Helper T cell (primary cell): ENCODE measurements around the genes BRF1 and CRIP2.

GRCh38 chr14:104864700-104865016 lies 410 bp upstream of the CEP170B start:
- PRO-cap, 2 experiments = no peak in any of the 2 experiments

DNA sequence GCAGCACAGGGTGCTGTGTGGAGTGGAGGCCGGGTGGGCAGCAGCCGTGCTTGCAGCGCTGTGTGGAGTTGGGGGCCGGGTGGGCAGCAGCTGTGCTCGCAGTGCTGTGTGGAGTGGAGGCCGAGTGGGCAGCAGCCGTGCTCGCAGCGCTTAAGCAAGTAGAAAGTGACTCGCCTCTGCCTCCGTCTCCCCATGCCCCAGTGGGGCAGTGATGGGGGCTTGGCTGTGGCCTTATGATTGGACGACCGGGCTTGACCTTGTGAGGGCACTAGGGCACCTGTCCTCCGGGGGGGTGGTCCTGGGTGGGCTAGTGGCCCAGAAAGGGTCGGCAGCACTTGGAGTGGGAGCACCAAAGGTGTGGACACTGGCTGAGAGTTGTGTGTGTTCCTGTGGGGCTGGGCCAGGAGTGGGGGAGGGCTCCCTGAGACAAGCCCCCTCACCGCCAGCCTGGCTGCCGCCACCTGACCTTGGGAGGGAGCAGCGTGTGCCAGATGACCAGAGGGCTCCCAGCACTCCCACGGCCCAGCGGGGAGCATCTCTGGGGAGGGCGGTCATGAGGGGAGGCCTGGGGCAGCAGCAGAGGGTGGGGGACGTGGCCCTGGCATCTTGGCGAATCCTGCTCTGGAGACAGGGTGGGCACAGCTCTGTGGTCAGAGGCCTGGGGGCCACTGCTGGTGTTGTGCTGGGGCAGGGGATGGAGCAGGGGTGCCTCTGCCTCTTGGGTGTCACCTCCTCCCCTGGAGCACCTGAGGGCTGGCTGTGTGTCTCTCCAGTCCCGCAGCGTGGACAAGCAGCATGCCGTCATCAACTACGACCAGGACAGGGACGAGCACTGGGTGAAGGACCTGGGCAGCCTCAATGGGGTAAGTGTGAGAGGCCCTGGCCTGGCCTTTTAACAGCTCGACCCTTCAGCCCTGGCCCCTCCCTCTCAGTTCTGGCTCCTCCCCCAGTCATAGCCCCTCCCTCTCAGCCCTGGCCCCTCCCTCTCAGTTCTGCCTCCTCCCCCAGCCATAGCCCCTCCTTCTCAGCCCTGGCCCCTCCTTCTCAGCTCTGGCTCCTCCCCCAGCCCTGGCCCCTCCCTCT lies 10.8 kb downstream of the CEP170B start:
- PRO-cap, 2 experiments = no peak in any of the 2 experiments

DNA sequence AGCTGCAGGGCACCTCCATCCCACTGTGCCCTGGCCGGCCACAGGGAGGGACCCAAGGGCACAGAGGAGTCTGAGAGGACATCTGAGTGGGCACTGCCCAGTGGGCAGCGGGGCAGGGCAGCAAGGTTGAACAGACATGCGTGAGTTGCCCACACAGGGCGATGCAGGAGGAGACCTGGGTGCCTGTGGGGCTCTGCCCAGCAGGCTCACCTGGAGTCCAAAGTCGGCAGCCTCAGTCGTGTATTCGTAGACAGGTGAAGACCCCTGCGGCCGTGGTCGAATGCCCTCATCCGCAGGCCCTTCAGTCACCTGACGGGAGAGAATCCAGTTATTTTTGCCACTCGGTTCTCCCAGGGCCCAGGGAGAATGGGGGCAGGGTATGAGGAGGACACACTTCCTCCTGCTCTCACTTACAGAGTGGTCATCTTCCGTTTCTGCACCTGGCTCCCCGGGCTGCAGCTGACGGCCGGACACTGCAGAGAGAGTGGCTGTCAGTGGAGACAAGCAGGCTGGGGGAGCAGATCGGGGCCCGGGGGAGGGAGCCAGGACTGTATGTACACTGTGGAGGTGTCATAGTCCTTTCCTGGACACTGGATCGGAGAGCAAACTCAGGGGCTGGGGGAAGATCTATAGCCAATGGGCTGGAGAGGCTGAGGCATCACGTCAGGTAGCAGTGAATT lies 20.8 kb downstream of the AHNAK2 start:
- PRO-cap, 2 experiments = no peak in any of the 2 experiments

GRCh38 chr14:104970202-104970879 lies 7.8 kb downstream of the AHNAK2 start:
- PRO-cap, 2 experiments = no peak in any of the 2 experiments

GRCh38 chr14:104985918-104986933 lies 638 bp downstream of the CLBA1 start:
- PRO-cap, 2 experiments = no peak in any of the 2 experiments

DNA sequence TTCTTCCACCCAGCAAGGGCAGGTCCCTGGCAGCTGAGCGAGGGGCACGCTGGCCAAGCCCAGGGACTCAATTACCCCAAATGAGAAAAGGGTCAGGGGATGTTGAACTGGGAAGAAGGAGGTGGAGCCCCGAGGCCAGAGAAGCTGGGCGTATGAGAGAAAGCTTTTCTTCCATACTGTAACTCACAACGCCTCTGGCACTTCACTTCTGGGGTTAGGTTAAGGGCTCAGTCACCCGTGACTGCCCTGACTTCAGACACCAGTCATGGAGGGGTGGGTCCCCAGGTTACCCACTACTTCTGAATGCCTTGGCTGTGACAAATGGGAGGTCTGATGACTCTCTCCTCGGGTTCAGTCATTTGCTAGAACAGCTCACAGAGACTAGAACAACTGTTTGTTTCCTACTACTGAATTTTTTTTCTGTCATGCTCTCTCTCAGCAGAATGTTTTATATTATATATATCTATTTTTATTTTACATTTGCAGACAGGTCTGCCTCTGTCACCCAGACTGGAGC lies 5.6 kb upstream of the GPR132 start:
- PRO-cap, 2 experiments = no peak in any of the 2 experiments

- PRO-cap, 2 experiments = no peak in any of the 2 experiments
Measured at GRCh38 chr14:105124303-105125035, 44.1 kb downstream of the JAG2 start.

DNA sequence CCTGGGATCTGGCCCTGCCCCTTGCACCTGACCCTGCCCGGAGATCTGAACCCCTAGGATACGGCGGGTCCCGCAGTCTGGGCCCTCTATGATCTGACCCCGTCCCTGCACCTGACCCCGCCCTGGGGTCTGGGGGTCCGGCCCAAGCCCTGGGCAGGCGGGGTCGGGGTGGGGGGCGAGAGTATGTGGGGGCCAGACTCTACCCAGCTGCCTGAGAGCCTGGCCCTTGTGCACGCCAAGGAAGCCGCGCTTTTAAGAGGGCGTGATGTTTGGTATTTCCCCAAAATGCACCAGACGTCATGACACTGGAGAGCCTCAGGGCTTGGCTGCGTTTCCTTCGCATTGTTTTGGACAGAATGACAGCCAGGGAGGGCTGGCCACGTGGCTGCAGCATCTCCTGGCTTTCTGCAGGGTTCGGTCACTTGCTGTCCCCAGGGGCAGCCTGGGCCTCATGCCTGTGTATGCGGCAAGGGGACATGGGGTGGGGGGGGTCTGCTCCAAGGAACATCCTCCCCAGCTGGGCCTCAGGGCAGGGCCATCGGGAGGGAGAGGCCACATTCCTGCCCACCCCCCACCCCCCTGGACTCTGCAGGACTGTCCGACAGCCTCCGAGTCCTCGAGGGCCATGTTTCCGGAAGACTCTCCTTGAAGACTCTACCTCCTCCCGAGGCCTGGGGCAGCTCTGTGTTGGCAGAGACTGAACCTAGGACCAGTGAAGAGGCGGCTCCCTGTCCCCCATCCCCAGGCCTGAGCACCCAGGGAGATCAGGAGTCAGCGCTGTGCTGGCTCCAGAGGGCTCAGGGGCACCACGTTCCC lies 16.2 kb upstream of the NUDT14 start:
- PRO-cap, 2 experiments = no peak in any of the 2 experiments

DNA sequence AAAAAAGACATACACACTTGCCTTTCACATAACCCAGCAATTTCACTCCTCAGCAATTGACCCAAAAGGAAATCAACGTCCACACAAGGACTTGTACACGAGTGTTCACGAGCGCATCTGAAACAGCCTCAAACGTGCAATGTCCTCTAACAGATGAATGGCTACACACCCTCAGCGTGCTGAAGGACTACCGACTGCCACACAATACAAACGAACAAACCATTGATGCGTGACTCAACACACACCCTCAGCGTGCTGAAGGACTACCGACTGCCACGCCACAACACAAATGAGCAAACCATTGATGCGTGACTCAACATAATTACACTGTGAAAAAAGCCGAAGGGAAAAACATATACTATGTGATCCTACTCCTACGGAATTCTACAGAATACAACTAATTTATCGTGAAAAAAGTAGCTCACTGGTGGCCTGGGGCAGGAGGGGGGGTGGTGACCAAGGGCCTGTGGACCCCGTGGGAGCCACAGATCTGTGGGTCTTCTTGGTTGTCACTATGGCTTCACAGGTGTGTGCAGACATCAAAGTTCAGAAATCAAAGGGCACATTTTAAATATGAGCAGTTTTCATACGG lies 25.0 kb upstream of the BTBD6 start:
- PRO-cap, 2 experiments = no peak in any of the 2 experiments

DNA sequence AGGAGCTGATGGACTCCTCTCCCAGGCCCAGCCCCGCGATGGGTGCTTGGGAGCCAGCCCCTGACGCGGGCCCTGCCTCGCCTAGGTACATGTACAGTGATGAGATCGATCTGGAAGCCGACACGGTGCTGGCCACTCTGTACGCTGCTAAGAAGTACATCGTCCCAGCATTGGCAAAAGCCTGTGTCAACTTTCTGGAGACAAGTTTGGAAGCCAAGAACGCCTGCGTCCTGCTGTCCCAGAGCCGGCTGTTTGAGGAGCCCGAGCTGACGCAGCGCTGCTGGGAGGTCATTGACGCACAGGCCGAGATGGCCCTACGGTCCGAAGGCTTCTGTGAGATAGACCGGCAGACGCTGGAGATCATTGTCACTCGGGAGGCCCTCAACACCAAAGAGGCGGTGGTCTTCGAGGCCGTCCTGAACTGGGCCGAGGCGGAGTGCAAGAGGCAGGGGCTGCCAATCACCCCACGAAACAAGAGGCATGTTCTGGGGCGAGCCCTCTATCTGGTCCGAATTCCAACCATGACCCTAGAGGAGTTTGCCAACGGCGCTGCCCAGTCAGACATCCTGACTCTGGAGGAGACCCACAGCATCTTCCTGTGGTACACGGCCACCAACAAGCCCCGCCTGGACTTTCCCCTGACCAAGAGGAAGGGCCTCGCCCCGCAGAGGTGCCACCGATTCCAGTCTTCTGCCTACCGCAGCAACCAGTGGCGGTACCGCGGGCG lies 1.4 kb downstream of the BTBD6 start:
- PRO-cap, 2 experiments = no peak in any of the 2 experiments

- PRO-cap, 2 experiments = peak in 2 of 2 experiments; most common plus-strand start chr14:105301111 (in 2); most common minus-strand start chr14:105300998 (in 2)
Measured at GRCh38 chr14:105300462-105301447, at the start of gene BRF1. BRF1 (minus strand) TSS chr14:105301001.

DNA sequence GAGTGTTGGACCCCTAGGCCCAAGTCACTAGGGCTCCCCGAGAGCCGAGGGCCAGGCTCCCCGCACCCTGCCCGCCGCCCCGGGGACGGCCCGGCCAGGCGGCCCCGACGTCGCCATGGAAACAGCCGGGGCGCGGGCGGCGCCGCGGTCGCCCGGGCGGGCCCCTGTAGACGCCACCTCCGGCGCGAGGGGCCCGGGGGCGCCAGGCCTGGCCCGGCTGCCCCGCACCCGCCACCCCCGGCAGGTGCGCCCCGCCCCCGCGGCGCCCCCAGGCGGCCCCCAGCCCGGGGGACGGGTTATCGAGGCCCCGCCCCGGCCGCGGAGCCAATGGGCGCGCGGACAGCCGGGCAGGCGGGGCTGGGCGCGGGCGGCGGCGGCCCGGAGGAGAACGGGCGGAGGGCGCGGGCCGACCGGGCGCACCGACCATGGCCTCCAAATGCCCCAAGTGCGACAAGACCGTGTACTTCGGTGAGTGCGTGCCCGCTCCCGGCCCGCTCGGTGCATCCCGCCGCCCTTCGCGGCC lies at the start of gene CRIP2:
TSS of gene CRIP2 (plus strand) at position 384 of the 523 bp plus-strand sequence.
- PRO-cap, 2 experiments = peak in 1 of 2 experiments; most common plus-strand start position 385 of the sequence (in 1)

- PRO-cap, 2 experiments = peak in 1 of 2 experiments; most common plus-strand start chr14:105478299 (in 1); most common minus-strand start chr14:105478307 (in 1)
Measured at GRCh38 chr14:105478157-105479363, 3.9 kb downstream of the CRIP2 start.

GRCh38 chr14:105479412-105480344 lies 5.1 kb downstream of the CRIP2 start:
- PRO-cap, 2 experiments = no peak in any of the 2 experiments

DNA sequence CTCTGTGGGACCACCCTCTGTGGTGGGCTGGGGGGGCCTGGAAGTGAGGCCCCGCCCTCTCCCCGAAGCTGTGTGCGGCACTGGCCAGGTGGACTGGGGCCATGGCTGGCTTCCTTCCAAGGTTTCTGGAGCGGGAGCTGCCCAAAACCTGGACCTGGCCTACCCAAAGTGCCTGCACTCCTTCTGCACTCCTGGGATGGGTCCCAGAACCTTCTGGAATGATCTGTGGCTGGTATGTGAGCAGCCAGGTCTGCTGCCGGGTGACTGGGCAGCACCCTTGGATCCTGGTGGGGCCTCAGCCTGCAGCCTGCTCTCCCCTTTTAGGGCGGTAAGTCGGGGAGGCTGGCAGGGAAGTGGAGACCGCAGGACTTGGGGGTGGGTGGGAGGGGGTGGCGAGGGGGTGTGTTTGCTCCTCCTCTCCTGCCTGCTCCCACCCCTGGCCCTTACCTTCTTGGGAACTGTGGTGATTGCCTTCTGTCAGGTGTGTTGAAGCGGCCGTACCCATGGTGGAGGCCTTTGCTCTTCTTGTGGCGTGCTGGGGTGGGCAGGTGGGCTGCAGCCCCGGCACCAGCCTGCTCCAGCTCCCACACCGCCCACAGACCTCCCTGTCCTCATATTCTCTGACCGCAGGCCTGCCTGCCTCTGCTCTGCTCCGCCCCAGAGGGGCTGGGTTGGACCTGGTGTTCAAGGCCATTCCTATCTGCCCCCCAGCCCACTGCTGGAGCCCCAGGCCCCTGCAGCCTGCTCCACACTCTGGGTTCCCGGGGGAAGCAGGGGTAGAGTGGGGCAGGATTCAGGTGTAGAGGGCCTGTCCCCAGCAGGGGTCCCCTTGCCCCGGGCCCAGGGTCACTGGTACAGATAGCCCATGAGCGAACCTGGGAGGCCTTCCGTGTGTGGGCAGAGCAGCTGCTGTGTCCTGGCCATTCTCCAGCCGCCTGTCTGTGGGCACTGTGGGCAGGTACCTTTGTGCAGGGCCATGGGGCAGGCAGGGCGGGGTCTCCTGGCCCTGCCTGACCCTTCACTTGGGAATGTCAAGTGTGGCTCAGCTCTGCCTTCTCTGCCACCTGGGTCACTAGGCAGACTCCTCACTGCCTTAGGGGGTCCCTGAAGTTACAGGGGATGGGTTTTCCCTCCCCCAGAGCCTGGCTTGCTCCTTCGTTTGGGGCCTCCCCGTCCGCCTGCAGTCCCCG lies 5.1 kb downstream of the TEDC1 start:
- PRO-cap, 2 experiments = no peak in any of the 2 experiments

GRCh38 chr14:105527080-105527758 lies 836 bp downstream of the TMEM121 start:
- PRO-cap, 2 experiments = no peak in any of the 2 experiments

DNA sequence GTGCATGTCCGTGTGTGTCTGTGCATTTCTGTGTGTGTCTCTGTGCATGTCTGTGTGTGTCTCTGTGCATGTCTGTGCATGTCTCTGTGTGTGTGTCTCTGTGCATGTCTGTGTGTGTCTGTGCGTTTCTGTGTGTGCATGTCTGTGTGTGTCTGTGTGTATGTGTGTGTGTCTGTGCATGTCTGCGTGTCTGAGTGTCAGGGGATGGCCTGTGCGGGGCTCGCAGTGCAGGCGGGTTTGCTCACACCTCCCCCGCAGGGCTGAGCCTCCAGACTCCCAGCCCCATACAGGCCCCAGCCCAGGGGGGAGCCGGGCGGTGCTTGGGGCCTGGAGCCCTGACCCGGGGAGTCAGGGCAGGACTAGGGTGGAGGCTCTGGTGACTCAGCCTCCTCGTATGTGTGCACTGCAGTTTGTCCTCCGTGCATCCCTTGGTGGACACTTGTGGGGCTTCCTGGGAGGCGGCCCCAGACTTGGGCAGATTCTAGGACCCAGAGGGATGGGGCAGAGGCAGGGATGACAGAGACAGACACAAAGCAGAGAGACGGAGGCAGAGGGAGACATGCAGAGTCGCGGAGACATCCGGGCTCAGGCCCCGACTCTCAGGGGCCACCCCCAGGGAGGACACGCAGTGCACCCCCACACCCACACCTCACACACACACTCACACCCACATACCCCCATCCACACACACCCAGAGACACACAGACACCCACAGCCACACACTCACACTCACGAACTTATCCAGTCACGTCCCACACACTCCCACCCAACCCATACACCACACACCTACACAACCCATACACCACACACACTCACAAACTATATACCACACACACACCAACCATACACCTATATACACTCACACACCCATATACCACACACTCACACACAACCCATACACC lies 42.1 kb downstream of the TMEM121 start:
- PRO-cap, 2 experiments = no peak in any of the 2 experiments

- PRO-cap, 2 experiments = no peak in any of the 2 experiments
Measured at GRCh38 chr14:105707721-105708775, 181.7 kb downstream of the TMEM121 start.

DNA sequence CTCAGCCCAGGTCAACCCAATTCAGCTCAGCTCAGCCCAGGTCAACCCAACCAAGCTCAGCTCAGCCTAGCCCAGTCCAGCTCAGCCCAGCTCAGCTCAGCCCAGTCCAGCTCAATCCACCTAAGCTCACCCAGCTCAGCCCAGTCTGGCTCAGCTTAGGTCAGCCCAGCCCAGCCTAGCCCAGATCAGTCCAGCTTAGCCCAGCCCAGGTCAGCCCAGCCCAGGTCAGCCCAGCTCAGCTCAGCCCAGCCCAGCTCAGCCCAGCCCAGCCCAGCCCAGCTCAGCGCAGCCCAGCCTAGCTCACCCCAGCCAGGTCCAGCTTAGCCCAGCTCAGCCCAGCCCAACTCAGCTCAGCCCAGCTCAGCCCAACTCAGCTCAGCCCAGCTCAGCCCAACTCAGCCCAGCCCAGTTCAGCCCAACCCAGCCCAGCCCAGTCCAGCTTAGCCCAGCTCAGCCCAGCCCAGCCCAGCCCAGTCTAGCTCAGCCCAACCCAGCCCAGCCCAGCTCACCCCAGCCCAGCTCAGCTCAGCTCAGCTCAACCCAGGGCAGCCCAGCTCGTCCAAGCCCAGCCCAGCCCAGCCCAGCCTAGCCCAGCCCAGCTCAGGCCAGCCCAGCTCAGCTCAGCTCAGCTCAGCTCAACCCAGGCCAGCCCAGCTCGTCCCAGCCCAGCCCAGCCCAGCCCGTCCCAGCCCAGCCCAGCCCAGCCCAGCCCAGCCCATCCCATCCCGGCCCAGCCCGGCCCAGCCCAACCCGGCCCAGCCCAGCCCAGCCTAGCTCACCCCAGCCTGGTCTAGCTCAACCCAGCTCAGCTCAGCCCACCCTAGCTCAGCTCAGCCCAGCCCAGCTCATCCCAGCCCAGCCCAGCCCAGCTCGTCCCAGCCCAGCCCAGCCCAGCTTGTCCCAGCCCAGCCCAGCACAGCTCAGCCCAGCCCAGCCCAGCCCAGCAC lies 184.3 kb downstream of the TMEM121 start:
- PRO-cap, 2 experiments = no peak in any of the 2 experiments

DNA sequence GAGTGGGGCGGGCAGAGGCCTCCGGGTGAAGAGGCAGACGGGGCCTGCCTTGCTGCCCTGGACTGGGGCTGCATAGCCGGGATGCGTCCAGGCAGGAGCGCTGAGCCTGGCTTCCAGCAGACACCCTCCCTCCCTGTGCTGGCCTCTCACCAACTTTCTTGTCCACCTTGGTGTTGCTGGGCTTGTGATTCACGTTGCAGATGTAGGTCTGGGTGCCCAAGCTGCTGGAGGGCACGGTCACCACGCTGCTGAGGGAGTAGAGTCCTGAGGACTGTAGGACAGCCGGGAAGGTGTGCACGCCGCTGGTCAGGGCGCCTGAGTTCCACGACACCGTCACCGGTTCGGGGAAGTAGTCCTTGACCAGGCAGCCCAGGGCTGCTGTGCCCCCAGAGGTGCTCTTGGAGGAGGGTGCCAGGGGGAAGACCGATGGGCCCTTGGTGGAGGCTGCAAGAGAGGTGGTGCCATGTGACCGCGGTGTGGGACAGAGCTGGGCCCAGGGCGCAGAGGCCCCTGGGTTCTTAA lies 216.3 kb downstream of the TMEM121 start:
- PRO-cap, 2 experiments = no peak in any of the 2 experiments